LNCaP clone FGC (cell line): Measurements from ENCODE around the genes LTN1, KRTAP27-1, KRTAP23-1, KRTAP19-3, KRTAP19-4 and KRTAP20-4.

DNA sequence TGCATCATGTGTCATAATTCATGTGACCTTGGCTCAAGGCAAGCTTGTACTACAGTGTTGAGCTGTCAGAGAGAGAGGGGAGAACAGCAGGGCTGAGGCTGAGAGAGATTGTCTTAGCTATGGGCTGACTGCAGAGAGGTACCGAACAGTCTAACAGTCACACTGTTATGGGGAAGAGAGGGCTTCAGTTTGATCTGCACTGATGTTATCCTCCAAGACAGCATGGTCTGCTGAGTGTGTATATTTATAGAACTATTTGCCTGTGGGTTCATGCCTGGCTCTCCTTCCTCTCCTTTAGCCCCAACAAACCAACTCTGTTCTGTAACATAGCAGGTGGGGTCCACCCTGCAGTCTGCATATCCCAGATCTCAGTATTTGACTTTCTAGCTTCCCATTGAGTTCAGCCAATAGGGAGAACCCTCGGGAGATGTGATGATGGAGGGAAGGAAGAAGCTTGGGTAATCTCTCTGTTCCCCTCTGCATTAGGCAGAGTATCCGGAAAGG is 411.2 kb downstream of the N6AMT1 start:
- RRBS, 2 experiments = no CpG with 5 or more reads among the region's 3 CpGs

GRCh38 chr21:28745409-28746222 is 139.6 kb downstream of the N6AMT1 start:
- RRBS, 2 experiments = no CpG with 5 or more reads among the region's 12 CpGs

DNA sequence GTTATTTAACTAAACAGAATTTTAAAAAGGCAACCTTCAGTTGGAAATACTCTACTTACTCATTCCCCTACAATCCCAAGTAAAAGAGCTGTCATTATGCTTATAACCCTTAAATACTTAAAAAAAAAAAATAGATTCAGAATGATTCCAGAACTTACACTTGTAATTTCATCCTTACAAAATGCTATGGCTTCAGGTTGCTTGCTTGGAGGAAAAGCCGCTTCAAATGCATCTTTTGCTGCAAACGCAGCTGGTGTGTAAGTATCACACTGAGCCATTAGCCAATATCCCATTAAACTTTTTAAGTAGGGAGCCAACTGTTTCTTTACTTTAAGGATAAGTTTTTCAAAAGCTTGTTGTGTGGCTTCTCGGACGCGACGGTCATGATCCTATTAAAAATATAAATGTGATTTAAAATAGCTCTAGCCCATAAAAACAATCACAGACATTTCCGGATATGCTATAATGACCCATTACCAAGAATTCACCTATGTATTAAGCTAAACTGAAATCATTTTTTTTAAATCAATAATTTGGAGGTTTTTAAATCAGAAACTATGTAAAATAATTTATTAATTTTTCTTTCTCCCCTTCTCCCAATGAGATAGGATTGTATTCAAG is 8.0 kb downstream of the LTN1 start:
- RRBS, 2 experiments = no CpG with 5 or more reads among the region's 7 CpGs

DNA sequence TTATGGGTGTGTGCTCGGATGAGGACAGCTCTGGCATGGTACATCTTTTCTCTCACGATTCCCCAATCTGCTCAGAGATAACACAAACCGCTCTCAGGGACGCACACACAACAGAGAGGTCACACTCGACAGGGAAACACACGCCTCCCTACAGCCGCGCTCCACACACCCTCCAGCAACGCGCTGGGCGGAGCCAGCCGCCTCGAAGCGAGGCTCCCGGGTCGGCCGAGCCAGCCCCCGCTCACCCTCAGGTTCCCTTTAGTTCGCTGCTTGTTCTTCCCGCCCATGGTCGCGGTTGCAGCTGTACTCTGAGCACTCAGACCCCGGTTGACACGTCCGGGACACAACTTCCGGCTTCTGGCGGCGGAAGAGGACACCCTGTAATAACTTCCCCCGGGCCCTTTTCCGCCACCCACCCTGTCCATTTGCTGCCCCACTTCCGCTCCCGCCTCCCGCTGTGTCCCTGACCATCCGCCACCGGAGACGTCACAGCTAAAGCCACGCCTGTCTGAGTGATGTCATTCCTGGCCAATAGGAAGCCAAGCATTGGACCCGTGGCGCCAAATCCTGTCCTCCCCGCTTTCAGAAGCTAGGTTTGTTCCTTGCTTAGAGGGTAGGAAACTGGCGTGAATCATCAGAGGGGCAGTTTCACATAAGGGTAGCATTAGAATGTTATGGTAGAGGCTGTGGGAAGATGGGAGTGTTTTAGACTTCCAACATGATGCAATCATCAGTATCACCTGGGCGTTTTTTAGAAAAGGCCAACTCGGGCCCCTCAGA is at the start of gene LTN1:
TSS of gene LTN1 (minus strand) at position 359 of the 780 bp plus-strand sequence.
- RRBS, 2 experiments = 1 to 2% methylated on average over 13 of the region's 43 CpGs

- RRBS, 2 experiments = no CpG with 5 or more reads among the region's 4 CpGs
Observed at GRCh38 chr21:29007714-29008250, 11.4 kb downstream of the RWDD2B start.

DNA sequence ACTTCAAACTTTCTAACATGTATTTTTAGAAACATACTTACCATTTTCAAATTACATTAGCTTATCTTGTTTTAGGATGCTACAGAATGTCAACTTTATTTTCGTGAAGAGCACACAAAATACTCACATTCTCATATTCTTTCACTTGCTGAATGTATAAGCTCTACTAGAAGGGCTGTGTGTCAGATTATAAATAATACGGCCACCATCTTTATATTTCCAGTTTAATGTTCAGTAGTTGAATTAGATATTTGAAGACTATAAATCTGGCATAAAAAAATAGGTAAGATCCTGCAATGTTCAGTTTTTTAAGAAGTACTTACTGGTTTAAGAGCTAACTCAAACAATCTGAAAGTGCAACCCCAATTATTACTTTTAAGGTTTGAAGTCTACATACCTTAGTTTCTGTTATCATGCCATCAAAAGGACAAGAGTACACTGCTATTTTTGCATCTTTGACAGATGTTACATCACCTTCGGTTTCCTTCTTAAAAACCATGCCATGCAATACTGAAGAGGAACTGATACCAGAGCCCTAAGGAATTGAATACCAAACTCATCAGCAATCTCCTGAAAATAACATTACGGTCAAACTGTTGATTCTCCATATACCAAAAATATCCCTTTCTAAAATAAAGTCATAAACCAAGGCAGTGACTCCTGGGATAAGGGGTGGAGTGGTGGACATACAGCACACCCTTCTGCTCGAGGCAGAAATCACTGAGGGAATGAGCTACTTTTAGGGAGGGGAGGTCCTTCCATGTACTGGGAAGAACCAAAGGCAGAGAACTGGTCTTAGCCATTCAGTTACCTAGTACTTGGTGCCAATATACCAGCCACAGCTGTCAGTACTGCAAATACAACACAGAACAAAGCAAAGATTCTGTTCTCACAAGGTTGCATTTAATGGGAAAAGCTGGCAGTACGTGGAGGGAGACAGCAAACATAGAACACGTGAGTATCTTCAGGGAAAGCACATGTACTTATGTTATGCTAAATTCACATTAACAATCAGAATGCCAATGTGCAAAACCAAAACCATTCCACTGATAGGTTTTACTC is 8.5 kb downstream of the CCT8 start:
- RRBS, 2 experiments = no CpG with 5 or more reads among the region's 7 CpGs

DNA sequence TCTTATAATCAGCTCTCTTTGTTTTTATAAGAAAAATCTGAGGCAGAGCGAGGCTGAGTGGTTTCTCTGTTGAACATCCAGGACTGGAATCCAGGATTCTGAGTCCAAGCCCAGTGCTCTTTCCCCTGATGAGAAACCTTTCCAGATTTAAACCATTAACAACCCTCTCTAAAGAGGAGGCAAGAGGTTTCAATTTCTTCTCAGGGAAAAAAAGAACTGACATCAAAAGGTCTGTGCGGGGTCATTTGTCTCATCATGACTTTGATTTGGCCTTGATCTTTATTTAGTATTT is 18.6 kb upstream of the CCT8 start:
- RRBS, 2 experiments = no CpG with 5 or more reads among the region's 2 CpGs

GRCh38 chr21:29145207-29146040 is 15.0 kb downstream of the MAP3K7CL start:
- RRBS, 2 experiments = no CpG with 5 or more reads among the region's 10 CpGs

GRCh38 chr21:29190808-29191621 is 60.6 kb downstream of the MAP3K7CL start:
- RRBS, 2 experiments = no CpG with 5 or more reads among the region's 4 CpGs

GRCh38 chr21:29320935-29321667 is 22.4 kb downstream of the BACH1 start:
- RRBS, 2 experiments = no CpG with 5 or more reads among the region's 12 CpGs

GRCh38 chr21:29325878-29326437 is 27.2 kb downstream of the BACH1 start:
- RRBS, 2 experiments = no CpG with 5 or more reads among the region's 1 CpG

GRCh38 chr21:29343157-29343832 is 44.6 kb downstream of the BACH1 start:
- RRBS, 2 experiments = no CpG with 5 or more reads among the region's 6 CpGs

GRCh38 chr21:30233210-30233687 is 17.4 kb upstream of the CLDN8 start:
- RRBS, 2 experiments = no CpG with 5 or more reads among the region's 2 CpGs

DNA sequence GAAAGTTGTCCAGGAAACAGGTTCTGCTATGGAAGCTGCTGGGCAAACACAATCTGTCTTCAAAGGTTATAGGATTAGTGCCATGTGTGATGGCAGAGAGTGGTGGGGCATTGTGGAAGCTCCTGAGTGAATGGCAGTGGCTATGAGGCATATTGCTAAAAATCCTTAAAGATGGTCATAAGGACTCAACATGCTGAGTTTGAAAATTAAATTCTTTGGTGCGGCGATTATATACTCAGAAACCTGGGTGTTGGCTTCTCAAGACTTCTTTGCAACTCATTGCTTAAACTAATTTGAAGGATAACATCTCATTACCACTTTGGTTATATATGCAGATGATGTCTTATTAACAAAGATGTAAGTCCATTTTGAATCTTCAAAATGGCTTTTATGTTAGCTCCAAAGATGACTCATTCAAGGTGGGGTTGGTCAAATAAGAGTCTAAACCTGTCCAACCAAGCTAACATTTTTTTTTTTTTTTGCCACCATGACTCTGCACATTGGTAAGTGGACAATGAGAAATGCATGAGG is at the start of gene KRTAP27-1:
TSS of gene KRTAP27-1 (minus strand) at position 177 of the 531 bp plus-strand sequence.
- RRBS, 2 experiments = no CpG with 5 or more reads among the region's 2 CpGs

GRCh38 chr21:30348175-30348572 is 232 bp downstream of the KRTAP23-1 start:
- RRBS, 2 experiments = no CpG with 5 or more reads among the region's 8 CpGs

DNA sequence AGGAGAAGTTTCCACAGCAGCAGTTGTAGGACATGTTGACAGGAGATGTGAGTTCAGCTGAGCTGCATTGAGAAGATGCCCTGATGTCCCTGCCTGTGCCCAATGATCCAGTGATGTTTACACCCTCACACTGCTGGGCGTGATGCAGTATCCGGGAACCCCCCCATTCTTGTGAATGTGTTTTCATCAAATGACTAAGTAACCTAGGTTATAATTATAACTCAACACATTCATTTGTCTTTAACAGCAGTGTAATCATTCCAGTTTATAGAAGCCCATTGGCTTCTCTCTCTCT is at the start of gene KRTAP23-1:
TSS of gene KRTAP23-1 (minus strand) at position 34 of the 295 bp plus-strand sequence.
- RRBS, 2 experiments = no CpG with 5 or more reads among the region's 2 CpGs

DNA sequence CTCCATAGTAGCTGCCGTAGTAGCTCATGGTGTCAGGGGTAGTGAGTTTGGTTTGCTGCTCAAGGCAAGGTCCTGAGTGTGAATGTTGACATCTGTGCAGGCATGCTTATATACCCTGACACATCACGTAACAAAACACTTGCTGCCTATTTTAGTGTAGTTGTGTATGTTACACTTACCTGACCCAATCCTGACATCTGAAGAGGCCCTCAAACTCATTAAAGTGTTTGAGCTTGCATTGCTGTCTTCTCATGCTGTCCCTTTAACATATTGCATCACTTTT is at the start of gene KRTAP19-3:
TSS of gene KRTAP19-3 (minus strand) at position 84 of the 283 bp plus-strand sequence.
- RRBS, 2 experiments = no CpG with 5 or more reads among the region's 2 CpGs

GRCh38 chr21:30496882-30497384 is at the start of gene KRTAP19-4:
KRTAP19-4 (minus strand) TSS chr21:30497165.
- RRBS, 2 experiments = no CpG with 5 or more reads among the region's 8 CpGs

DNA sequence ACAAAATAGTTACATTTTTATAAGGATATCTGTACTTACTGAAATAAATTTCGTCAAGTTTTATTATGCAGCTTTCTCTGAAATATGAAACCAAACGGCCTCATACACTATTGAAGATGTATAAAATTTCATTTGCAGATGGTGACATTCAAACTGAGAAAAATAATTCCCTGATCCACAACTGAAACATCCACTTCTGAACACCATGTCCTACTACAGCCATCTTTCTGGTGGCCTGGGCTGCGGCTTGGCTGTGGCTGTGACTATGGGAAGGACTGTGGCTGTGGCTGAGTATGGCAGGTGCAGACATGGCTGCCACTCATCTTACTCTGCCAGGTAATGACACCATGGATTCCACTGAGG is at the start of gene KRTAP20-4:
TSS of gene KRTAP20-4 (plus strand) at position 175 of the 363 bp plus-strand sequence.
- RRBS, 2 experiments = no CpG with 5 or more reads among the region's 3 CpGs

DNA sequence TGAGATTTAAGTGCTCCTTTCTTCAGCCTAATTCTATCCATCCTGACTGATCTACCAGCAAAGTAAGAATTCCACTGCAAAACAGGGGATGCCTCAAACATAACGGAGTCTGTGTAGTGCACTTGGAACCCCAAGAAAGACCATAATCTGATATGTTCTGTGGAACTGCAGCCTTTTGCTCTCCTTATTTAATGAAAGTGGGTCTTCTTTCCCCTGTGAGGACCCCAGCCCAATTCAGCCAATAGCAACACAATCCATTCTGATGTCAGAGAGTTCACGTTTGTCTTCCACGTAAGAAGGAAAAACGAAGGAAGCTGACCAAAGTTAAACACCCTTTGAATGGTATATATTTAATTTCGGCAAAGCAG is 112.8 kb downstream of the TIAM1 start:
- RRBS, 2 experiments = no CpG with 5 or more reads among the region's 5 CpGs